Mesothelial cell of epicardium (in vitro differentiated cells): Measurements from ENCODE around the genes SUPT20HL1, FTHL17 and BCOR.

GRCh38 chrX:24360324-24360923 is at the start of gene SUPT20HL1:
TSS of gene SUPT20HL1 (plus strand) at chrX:24360639.
- PRO-cap, result no peak

GRCh38 chrX:24479047-24479589 is 14.0 kb downstream of the PDK3 start:
- PRO-cap, result no peak

DNA sequence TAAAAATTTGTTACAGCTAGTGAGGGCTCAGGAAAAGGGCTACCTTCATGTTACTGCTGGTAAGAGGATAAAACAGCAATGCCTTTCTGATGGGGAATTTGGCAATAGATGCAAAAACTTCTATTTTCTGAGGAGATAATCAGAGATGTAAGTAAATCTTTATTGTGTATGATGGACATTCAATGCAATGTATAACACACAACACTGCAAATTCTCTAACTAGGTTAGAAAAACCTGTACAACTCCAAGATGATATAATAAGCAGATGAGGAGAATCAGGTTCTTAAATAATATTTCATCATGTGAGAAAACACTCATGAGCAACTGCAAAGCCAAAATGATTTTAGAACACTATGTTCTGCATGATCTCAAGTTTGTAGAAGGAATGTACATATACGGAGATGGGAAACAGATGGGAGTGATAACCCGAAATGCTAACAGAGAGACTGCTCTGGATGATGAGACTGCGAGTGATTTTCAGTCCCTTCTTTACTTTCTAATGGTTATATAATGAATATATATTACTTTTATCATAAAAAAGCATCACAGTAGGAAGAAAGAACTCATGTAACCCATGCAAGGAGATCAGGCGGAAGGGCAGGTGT is 81.0 kb downstream of the PCYT1B start:
- PRO-cap, result no peak

DNA sequence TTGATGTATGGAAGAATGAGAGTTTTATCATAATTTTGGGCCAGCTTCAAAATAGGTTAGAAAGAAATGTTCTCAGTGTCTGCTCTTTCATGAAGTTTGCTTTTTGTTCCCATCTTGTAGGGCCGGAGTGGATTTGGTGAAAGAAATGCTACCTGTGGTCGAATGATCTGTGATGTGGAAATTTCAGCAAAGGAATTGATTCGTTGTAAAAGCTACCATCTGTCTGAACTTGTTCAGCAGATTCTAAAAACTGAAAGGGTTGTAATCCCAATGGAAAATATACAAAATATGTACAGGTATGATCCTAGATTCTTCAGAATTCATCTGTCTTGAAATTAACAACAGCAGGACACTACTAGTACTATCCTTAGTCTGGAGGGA is 45.5 kb downstream of the POLA1 start:
- PRO-cap, result no peak

DNA sequence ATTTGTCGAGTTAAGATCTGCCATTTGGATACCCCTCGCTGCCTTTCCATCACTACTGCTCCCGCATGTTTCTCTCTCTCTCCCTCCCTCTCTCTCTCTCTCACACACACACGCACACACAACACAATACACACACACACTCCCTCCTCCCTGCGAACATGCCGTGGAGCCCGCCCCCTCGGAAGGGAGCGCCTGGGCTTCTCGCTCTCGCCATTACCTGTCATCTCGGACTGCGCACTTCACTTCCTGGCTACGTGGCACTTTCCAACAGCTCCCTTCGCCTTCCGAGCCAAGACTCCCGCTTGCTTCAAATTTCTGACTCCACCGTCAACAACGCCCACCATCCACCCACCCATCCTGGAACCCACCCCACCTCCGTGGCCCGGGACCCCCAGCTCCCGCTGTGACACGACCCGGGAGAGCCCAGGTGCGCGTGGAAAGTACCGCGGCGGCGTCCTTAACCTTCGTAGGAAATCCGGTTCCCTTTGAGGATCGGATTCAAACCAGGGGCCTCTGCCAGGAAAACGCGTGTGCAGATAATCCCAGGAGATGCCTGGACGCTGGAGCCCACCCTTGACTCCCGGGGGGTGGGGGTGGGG is 12.6 kb downstream of the ARX start:
- PRO-cap, result no peak

- PRO-cap, result no peak
Observed at GRCh38 chrX:30574156-30574695, 3.3 kb downstream of the TASL start.

- PRO-cap, result no peak
Observed at GRCh38 chrX:30620990-30621496, 32.2 kb upstream of the GK start.

DNA sequence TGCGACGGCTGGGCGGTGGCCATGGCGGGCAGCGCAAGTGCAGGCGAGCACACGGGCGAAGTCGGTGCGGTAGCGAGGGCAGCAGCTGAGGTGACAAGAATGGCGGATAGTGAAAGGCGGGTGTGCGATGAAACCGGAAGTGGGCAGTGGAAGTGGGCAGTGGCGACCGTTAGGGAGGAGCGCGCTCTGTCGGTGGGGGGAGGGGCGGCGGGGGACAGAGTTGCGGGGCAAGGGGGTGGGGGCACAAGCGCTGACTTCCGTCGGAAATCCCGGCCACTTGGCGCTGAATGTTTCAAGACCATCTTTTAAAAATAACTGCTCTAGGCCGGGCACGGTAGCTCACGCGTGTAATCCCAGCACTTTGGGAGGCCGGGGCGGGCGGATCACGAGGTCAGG is at the start of gene FTHL17:
Gene FTHL17, minus strand, starts transcription at position 111 of the 396 bp plus-strand sequence.
- PRO-cap, result no peak

- PRO-cap, result no peak
Observed at GRCh38 chrX:31500713-31501232, 428.9 kb upstream of the FTHL17 start.

DNA sequence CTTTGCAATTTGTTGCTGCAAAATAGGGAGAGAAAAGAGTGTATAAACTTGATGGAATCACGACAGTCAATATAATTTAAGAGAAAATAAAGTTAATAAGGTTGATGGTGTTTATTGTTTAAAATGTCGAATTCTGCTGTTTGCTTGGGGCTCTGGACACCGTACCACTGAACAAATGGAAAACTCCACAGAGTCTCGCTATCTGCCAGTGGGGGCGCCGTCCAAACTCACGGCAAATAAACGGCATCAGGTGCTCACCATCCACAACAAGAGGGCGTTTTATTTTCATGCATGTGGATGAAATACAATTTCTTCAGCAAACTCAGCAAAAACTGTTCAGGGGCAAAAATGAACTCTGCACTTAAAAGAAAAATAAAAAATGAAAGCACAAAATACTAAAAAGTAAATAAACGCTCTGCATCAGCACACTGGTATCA is 46.6 kb upstream of the FAM47C start:
- PRO-cap, result no peak

- PRO-cap, result no peak
Observed at GRCh38 chrX:39144099-39144904, 343.0 kb downstream of the MID1IP1 start.

DNA sequence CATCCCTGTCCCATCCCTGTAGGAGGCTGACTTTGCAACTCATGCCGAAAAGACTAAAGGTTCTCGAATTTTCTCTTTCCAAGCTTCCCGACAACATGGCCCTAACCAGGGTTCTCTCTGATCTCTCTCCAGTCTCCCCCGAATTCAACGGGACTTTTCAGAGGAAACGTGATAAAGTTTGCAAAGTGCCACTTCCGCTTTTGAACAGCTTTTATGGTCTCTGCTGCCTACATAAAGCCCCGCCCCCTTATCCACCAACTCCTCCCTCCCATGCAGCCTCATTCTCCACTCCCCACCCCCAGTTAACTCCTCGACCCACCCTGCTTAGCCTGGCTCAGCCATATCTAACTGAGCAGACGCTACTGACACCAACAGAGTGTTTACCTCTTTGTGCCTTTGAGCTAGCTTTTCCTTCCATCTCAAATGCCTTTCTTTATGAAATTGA is 606.3 kb downstream of the BCOR start:
- PRO-cap, result no peak

DNA sequence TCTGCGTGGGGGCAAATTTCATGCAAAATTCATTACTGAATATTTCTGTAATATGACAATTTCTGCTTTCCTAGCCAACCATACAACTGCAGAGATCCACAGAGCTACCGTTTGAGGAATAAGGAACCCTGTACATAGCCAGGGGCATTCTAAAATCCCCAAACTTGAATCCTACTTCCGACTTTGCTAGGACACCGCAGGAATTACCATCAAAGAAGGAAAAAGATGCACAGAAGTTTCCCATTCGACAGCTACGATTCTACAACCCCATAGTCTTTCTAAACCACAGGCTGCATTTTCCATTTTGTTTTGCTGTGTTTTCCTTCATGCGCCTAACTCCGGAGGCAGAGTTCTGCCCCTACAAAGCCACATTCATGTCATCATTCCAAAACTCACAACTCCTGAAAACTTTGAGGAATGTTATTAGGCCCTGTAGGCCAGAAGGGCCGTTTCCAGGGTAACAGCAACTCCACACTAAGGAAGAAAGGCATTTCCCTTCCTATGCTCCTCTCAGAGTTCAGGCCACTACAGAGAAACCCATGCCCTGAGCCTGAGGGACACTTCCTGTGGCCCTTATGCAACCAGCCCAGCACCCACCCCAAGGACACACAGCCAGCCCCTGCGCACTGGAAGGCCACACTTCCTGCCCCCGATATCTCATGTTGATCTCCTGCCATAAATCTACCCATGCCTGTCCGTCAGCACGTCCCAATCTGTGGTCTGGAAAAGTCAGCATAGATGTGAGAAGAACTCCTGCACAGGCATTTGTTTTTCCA is 289.4 kb downstream of the BCOR start:
- PRO-cap, result no peak

DNA sequence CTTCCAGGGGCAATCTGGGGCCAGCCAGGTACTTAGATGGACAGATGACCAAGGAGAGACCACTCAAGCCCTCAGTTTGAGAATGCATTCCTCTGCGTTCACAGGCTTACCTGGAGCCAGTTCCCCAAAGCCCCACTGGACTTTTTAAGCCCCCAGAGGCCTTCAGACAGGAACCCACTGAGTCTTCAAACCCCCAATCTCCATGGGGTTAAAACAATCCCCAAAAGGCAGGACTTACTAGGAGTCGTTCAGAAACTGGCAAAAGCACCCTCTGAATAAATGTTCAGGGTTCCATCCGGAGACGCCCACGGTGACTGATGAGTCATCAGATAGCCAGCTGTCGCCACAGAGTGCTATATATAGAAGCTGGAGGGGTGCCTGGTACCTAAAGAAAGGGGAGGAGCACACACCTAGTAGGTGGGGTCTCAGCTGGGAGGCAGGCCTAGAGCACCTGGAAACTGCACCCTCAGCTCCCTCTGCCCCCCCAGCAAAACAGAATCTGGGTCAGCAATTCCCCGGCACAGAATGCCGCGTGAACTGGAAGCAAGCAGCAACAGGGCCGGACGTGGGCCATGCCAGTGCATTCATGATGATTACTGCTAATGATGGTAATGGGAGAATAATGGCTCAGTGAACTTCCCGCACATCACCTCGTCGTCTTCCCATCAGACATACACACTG is 242.1 kb downstream of the BCOR start:
- PRO-cap, result no peak

DNA sequence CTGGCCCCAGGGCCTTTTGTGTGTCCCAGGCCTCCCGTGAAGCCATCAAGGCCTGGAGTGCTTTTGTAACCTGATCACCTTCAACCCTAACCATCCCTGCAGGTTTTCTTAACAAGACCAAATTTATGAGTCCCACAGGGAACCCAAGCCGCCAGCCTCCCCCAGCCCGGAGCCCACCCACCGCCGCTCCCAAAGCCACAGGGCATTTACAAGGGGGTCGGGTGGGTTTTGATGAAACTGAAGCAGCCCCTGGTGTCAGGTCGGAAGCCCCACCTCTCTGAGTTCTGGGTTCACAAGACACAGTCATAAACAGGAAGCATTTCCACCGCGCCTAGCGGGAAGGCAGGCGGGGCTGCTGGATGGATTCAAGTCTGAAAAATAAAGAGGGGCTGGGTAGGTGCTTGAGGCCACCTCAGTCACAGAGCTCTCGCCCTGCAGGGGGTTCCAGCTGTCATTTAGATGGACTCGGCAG is 128.6 kb downstream of the BCOR start:
- PRO-cap, result no peak

DNA sequence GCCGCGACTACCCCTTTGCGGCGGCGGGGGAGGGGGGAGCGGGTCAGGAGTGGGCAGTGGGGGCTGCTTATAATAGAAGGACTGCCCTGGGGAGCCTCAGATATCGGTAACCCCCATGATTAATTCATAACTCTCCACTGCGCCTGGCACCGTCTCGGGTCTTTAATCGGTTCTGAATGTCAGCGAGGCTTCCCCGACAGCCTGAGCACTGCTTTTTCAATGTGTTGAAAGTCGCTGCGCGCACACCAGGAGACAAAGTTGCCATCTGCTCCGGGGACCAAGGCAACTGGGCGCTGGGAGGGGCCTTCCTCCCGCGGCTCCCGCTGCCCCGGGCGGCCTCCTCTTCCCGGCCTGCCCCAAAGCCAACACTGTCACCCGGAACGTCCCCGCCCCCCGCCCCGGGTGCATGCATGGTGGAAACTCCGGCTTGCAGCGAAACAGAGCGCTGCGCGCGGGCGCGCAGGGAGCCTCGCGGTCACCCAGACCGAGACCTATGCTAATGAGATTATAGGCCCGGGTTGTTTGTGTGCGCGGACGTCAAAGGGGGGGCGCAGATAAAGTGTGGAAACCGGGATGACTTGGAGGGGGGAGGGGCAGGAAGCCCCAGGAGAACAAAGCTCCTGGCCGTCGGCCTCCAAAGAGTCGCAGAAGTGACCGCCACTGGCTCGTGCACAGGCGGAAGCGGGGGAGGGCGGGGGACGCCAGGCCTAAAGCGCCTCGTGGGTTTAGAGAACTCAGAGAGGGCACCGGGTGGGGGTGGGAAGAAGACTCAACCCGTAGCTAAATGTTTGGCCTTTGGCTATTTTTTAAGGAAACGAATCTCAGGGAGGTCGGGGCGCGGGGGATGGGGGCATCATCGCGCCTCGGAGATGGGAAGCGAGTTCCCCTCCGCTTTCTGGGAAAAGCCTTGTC is 88.9 kb downstream of the BCOR start:
- PRO-cap, result no peak

DNA sequence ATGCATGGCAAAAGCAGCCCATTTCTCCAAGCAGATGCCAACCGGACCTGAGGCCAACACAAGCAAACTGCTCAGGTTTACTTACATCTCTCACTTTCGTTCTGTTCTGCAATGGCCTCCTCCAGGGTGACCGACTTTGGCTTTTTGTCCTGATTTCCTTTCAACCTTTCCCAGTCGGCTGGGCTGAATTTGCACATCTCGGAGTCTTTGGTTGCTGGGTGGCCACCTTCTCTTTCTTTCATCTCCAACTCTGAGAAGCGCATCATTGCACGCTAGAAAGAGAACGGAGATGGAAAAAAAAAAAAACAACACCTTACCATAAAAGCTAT is 26.9 kb downstream of the BCOR start:
- PRO-cap, result no peak

- PRO-cap, result no peak
Observed at GRCh38 chrX:40092496-40093358, 5.0 kb downstream of the BCOR start.

DNA sequence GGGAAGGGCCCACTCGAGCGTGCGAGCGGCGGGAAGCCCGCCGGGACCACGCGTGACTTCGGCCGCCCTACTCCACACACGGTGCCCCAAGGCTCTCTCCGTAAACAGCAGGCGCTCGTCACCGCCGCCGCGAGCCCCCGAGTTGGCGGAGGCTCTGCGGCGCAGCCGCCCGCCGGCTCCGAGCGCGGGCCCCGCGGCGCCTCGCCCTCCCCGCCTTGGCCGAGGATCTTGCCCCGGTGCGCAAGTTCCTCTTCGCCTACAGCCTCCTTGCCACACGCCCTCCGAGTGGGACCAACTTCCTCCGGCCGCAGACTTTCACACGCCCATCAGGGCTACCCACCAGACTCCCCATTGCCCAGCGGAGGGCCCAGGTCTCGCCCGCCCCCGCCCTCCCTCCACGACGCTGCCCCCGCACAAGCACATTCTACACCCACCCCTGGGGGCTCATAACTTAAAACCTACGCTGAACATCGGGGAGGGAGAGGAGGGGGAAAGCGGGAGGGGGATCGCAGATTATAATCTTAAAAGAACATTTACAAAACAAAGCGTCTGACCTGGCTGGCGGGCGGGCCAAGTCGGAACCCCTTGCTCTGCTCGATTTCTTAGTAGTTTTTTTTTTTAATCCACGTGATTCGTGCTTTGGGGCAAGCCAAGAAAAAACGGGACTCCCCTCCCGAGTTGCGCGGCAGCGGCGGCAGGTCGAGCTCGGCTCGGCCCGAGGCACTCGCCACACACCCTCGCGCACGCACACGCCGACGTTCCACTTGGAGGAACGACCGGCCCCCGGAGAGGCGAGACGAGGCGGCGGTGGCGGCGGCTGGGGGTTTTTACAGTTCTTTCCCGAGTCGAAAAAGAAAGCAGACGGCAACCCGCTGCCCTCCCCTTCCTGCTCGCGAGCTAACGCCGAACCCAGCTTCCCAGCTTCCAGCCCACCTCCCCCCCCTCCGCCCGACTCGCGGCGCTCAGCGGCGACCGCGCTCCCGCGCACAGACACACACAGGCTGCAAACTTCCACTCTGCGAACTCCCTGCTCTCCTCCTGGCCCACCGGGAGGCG is 1.5 kb downstream of the BCOR start:
- PRO-cap, result no peak

DNA sequence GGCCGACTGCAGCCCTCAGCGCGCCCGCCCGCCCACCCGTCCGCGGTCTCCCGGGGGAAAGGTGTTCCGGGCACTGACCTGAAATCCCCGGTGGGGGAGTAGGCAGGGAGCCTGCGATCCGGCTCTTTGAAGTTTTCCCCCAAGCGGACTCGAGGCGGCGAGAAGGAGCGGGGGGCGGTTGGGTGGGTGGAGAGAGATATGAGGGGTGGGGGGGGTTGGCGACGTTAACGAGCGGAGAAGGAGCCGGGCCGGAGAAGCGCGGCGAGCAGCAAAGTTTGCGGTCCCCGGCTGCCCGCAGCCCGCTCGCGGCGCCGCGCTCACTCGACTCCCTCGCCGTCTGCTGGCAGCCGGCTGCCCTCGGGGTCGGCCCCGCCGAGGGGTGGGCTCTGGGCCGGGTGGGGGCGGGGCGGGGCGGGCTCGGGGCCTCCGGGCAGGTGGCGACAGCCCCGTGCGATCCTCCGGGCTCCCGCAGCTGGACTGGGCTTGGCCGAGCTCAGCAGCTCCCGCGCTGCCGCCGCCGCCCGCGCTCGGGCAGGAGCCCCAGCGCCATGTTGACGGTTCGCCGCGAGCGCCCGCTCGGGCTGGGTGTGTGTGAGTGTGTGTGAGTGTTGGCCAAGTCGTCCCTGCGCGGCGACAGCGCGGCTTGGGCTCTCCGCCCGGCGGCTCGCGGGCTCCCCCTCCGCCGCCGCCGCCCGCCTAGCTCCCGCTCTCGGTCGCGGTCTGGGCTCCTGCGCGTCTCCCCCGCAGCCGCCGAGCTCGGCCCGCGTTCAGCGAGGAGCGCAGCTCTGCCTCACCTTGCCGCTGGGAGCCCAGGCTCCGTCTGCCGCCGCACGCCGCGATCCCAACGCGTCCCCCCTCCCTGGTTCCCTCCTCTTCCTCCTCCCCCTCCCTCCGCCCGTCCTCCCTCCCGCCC is at the start of gene BCOR:
Gene BCOR, minus strand, starts transcription at position 822 of the 913 bp plus-strand sequence.
- PRO-cap, result unidirectional peak, minus-strand start at position 339 of the sequence; unidirectional peak, minus-strand start at position 822 of the sequence